Endothelial cell (in vitro differentiated cells): ENCODE measurements around the gene C2orf66.

GRCh38 chr2:191687680-191688381 lies 9.9 kb downstream of the NABP1 start:
- PRO-cap: no peak

- PRO-cap: no peak
These were observed 13.9 kb downstream of the NABP1 start for GRCh38 chr2:191691663-191692350.

DNA sequence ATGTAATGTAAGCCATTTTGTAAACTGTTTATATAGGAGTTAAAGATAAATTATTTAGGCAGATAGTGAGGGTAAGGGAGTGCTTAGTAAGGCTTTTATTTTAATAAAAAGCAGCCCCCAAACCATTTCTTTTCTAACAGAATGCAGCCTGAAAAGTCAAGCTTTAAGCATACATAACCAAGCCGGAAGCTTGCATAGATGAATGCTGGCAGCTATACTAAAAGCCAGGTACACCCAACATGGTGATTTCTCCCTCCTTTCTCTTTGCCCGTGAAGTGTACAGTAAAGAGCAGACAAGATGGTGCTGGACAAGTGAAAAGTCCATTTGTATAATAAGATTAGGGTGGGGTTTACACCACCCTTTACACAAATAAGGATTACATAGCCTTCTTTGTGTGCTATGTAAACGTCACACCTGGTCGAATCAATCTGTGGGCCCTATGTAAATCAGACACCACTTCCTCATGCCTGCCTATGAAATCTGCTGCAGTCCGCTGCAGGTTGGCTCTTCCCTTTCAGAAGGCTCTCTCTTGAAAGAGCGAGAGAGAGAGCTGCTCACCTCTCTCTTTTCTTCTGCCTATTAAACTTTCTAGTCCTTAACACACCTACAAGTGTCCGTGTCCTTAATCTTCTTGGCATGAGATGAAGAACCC lies 1054.4 kb upstream of the SLC39A10 start:
- PRO-cap: no peak

GRCh38 chr2:196113347-196113883 lies 44.8 kb upstream of the DNAH7 start:
- PRO-cap: bidirectional peak, plus-strand start at chr2:196113494, minus-strand start at chr2:196113486

DNA sequence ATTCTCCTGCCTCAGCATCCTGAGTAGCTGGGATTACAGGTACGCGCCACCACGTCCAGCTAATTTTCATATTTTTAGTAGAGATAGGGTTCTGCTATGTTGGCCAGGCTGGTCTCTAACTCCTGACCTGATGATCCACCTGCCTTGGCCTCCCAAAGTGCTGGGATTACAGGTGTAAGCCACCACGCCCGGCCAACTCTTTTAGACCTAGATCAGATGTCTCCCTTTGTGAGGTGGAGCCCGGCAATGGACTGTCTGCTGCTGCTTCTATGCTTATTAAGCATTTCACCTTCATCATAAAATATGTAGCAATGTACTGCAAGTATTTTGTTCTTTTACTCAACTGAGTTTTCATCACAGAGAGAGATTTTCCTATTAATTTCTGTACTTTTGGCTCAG lies 30.7 kb downstream of the STK17B start:
- PRO-cap: no peak

- PRO-cap: no peak
These were observed 21.5 kb downstream of the STK17B start for GRCh38 chr2:196149638-196150483.

DNA sequence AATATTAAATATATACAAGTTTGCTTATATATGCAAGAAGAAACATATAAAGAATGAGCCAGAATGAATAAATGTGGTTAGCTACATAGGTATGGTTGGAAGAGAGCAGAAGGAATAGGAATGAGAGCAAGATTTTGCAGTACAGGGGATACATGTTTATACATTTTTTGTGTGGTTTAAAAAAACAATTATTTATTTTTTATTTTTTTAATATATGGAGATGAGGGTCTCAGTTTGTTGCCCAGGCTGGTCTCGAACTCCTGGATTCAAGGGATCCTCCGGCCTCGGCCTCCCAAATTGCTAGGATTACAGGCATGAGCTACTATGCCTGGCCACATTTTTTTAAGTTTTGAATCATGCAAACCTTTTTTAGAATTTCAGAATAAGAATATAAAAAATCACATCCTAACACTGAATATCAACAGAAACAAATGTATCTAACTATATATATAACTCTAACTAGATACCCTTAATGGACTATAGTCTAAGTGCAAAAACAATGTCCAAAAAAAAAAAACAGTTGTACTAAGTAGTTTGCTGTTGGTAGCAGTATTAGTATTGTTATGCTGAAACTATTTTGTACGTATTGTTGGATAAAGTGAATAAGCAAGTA lies 18.5 kb downstream of the STK17B start:
- PRO-cap: no peak

DNA sequence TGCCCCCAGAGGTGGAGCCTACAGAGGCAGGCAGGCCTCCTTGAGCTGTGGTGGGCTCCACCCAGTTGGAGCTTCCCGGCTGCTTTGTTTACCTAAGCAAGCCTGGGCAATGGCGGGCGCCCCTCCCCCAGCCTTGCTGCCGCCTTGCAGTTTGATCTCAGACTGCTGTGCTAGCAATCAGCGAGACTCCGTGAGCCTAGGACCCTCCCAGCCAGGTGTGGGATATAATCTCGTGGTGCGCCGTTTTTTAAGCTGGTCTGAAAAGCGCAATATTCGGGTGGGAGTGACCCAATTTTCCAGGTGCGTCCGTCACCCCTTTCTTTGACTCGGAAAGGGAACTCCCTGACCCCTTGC lies 66.4 kb downstream of the HECW2 start:
- PRO-cap: no peak

DNA sequence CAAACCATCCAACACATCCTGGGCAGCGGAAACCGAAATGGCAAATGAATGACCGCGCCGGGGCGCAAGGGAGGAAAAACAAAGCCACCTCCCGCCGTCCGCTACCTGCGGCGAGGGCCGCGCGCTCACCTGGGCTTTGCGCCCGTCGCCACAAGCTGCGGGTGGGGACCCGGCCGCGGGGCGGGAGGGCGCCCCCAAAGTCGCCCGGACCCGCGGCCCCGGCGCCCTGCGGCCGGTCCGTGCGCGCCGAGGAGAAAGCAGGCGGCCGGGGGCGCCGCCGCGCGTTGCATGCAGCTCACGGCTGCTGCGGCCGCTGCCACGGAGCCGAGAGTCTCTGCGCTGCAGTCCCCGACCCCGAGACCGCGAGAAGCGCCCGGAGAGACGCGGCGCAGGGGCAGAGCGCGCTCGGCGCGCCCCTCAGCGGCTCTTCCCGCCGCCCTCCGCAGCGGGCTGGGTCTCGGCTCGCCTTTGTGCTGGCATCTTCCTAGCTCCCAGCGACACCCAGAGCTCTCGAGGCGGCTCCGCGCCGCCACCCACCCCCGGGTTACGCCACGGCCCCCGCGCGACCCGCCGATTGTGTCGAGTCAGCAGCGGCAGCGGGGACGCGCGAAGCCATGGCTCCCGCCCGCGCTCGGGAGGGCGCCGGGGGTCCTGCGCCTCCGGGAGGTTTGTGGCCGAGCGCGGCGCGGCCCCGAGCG lies 562 bp downstream of the HECW2 start:
- PRO-cap: bidirectional peak, plus-strand start at position 43 of the sequence, minus-strand start outside the sequence; bidirectional peak, plus-strand start at position 426 of the sequence, minus-strand start outside the sequence

- PRO-cap: no peak
These were observed 8.1 kb upstream of the HECW2 start for GRCh38 chr2:196601358-196601930.

DNA sequence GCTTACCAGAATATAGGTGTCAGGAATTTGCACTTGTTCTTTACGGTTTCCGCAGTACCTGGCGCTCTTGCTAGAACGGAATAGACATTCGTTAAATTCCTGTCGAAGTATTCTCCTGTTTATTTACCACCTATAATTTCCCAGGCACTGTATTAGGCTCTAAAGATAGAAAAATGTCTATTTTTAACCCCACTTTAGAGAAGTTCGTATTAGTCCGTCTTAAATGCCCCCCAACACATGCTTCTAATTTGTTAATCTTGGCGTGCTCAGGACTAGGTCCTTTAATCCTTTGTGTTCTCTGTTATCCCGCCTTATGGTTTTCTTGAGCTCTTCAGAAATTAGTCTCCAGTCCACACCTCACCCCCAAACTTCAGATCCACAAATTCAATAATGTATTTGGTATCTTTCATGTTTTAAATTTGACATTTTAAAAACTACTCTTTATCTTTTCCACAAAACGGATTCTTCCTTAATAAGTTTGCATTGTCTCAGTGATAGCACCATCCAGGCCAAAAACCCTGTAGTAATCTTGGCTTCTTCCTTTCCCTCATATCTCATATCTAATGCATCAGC lies 711 bp downstream of the CCDC150 start:
- PRO-cap: no peak

DNA sequence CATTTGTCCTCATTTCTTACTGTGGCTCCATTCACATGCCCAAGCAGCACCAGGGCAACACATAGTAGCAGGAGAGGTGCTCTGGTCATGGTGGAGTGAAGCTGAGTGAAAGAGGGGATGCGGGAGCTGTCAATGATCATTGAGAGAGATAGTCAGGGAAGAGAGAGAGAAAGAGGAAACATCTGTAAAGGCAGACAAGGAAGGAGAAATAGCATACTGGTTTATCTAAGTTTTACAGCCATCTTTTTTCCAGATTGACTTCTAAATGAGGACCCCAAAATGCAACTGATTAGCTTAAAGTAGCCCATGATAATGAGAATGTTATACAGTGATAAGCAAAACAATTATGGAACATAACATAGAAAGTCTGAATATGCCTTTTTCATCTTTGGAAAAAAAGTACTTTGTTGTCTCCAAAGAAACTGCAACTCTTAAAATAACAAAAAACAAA lies at the start of gene C2orf66:
Gene C2orf66, minus strand, starts transcription at position 108 of the 451 bp plus-strand sequence.
- PRO-cap: no peak

GRCh38 chr2:196914945-196916305 lies 11.1 kb downstream of the PGAP1 start:
- PRO-cap: no peak

- PRO-cap: no peak
These were observed 85.4 kb upstream of the PGAP1 start for GRCh38 chr2:197011879-197012251.

DNA sequence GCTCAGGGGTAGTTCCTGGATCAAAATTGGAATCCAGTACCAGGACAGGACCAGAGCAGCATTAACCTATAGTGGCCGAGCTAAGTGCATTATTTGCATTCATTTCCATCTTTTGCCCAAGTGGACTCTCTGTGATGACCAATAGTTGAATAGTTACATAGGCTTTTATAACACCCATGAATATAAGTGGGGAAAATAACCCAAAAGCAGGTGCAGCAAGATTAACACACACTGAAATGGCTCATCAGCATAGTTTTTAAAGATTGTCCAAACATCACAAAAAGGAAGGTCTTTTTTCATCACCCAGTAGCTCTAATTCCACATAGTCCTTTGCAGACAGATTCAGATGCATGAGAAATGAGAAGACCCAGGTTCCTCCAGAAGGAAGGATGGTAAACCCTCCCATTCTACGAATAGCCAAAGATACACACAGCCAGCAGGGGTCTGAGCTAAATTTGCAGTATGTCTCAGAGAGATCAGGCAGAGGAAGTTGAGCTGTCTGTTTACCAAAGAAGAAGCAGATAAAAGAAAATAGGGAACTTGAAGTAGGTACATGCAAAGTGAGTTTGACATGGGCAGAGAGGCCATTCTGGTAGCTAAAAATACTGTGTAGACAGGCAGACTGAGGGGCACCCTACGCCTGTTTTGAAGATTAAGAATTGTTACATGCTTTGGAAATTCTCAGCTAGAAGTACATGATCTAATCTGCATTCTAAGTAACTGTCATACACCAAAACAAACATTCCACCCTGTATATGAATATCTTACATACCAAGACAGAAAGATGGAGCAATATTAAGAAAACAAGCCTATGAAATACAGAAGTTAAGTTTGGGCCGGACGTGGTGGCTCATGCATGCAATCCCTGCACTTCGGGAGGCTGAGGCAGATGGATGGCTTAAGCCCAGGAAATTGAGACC lies 158.2 kb downstream of the ANKRD44 start:
- PRO-cap: no peak

DNA sequence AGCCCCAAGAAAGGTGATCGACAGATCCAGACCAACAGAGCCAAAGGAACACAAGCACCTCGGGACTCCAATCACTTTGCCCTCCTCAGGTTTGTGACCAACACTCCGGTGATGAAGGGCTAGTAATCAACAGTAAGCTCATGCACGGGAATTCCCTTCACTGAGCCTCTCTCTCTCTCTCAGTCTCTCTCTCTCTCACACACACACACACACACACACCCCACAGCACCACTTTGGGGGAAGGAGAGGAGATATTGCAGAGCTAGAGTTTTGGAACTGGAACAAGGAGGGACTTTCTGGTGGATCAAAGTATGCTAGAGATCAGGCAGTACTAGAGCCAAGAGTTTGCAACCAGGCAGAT lies 98.7 kb downstream of the ANKRD44 start:
- PRO-cap: no peak

DNA sequence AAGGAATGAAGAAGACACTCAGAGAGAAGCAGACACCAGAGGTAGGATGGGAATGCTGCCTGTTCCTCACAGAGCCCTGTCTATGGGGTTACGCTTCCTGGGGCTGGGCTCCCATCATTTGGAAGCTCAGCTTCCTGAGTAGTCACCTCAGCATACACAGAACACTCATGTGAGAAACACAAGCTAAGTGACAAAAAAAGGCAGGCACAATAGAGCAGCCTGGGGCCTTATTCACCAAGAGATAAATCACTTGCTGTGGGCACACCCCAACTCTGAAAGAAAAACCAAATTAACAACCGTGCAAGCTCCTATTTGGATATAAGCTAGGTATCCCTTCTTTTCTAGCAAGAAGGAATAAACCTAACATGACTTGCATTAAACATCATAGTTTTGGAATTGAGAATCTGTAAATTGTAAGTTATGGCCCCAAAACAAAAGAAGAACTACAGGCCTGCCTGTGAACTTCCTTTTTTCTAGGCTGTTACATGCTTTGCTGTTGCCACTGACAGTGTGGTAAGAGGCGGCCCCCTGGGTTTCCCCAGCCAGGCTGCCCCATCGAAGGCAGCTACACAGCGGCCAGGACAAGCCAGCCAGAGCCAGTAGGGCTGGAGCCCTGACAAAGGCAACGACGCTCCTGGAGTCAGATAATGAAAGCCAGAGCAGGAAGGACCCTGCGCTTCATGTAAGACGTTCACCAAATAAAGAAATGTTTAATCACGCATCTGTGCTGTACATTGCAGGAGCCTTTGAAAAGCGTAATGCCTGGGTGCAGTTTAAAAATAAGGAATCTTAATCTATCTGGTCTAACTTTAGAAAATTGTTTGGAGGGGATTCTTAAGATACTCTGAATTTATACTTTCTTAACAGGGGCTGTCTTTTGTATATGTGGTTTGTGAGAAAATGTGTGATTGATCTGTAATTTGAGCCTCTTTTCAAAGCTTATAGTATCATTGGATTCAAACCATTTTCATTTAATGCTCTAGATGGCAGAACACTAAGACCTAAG lies 55.1 kb downstream of the ANKRD44 start:
- PRO-cap: unidirectional peak, plus-strand start at position 568 of the sequence; unidirectional peak, plus-strand start at position 599 of the sequence

DNA sequence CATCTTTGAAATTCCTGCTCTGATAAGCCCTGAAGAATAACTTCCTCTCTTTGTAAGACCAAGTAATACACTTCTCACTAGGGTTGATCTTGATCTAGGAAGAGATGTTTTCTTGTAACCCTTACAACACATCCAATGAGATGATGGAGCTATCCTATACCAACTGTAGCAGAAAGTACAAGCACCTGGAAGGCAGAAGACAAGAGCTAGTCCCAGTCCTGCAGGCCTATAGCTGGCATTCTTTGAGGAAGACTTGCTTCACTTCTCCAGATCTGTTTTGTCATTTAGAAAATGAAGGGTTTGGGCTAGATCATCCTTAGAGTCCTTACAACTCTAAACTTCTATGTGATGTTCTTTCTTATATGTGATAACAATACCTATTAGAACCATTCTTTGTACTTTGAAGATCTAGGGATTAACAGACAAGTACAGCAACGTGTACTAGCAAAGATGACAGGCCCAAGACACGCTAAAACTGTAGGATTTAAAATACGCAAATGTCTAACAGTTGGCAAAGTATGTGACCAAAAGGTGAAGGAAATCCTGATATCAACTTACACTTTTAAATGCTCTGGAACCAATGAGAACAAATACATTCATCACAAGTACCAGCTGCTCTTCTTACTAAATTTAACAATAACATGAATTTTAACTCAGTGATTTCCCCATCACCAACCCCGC lies 1.7 kb downstream of the ANKRD44 start:
- PRO-cap: no peak

DNA sequence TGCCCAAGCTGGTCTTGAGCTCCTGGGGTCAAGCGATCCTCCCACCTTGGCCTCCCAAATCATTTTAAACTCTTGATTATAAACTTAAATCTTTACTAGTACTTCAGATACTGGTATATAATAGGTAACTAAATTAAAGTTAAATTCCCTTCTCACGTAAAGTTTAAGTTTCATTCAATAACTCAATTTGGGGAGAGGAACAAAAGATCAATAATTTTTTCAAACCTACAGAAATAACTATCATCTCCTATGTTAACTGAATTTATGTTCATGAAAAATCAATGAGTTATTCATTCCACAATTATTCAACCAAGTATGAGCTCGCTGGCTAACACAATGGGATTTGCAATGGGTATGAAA lies 40.6 kb downstream of the SF3B1 start:
- PRO-cap: no peak

DNA sequence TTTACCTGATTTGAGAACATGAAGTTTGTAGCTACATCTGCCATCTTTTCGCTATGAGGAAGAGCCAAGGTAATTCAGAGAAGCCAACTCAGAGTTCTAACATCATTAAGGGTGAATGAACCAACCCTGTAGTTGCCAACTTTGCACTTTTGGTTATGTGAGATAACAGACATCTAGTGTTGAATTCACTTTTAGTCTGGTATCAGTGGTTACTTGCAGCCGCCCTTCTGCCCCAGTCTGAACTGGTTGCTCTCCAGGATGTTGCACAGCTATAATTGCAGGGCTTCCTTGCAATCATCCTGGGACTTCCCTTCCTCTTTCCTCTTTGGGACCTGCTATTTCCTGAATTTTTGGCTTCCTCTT lies 21.2 kb downstream of the HSPD1 start:
- PRO-cap: unidirectional peak, minus-strand start at position 244 of the sequence